Suprapubic skin (tissue), 4 donors: Measurements from ENCODE around the genes SYNDIG1L and EIF2B2.

GRCh38 chr14:73272197-73272751 is 35.0 kb downstream of the PAPLN start:
- PRO-cap, result no peak
- RAMPAGE, long total RNA, 4 experiments, result no peak in any of the 4 experiments

DNA sequence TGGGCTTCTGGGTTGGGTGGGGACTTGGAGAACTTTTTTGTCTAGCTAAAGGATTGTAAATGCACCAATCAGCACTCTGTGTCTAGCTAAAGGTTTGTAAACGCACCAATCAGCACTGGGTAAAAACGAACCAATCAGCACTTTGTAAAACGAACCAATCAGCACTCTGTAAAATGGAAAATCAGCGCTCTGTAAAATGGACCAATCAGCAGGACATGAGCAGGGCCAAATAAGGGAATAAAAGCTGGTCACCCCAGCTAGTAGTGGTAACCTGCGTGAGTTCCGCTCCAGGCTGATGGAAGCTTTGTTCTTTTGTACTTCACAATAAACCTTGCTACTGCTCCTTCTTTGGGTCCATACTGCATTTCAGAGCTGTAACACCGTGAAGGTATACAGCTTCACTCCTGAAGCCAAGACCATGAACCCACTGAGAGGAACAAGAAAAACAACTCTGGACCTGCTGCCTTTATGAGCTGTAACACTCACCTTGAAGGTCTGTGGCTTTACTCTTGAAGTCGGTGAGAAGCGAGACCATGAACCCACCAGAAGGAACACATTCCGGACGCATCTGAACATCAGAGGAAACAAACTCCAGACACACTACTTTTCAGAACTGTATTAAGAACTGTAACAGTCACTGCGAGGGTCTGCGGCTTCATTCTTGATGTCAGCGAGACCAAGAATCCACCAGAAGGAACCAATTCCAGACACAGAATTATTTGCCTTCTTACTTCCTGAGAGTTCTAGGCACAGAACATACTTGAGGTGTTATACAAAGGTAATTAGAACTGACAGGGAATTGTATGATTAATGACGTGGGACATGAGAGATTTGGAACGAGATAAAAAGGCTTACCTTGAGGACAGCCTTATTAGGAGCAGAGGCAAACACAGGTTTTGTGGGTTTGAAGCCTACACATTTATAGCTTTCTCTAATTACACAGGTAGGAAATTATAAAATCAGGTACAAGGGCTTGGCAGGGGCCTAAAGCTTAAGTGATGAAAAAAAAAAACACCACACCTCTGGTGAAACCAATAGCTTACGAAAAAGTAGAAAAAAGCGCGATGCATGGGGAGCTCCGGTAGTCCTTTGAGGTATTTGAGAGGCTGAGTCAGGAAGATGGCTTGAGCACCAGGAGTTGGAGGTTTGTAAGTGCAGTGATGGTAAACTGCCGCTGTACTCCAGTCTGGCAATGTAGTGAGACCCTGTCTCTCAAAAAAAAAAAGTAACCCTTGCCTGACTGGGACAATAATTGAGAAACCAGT is 1.2 kb upstream of the ACOT2 start:
- PRO-cap, result no peak
- RAMPAGE, long total RNA, 4 experiments, result start-site peak on the plus strand in 3 of 4 experiments, centred at positions 268 to 280 of the sequence, 22 to 83 reads per replicate

GRCh38 chr14:73725145-73725386 is 10.9 kb upstream of the PNMA1 start:
- PRO-cap, result no peak
- RAMPAGE, long total RNA, 4 experiments, result start-site peak on the minus strand in 1 of 4 experiments, at chr14:73725296-73725318 at its widest, 30 reads per replicate

GRCh38 chr14:73737880-73738295 is 22.2 kb downstream of the MIDEAS start:
- PRO-cap, result no peak
- RAMPAGE, long total RNA, 4 experiments, result no peak in any of the 4 experiments

GRCh38 chr14:73741298-73742463 is 18.4 kb downstream of the MIDEAS start:
- PRO-cap, result no peak
- RAMPAGE, long total RNA, 4 experiments, result no peak in any of the 4 experiments

- PRO-cap, result no peak
- RAMPAGE, long total RNA, 4 experiments, result no peak in any of the 4 experiments
These were observed 7.7 kb downstream of the MIDEAS start for GRCh38 chr14:73752203-73752980.

DNA sequence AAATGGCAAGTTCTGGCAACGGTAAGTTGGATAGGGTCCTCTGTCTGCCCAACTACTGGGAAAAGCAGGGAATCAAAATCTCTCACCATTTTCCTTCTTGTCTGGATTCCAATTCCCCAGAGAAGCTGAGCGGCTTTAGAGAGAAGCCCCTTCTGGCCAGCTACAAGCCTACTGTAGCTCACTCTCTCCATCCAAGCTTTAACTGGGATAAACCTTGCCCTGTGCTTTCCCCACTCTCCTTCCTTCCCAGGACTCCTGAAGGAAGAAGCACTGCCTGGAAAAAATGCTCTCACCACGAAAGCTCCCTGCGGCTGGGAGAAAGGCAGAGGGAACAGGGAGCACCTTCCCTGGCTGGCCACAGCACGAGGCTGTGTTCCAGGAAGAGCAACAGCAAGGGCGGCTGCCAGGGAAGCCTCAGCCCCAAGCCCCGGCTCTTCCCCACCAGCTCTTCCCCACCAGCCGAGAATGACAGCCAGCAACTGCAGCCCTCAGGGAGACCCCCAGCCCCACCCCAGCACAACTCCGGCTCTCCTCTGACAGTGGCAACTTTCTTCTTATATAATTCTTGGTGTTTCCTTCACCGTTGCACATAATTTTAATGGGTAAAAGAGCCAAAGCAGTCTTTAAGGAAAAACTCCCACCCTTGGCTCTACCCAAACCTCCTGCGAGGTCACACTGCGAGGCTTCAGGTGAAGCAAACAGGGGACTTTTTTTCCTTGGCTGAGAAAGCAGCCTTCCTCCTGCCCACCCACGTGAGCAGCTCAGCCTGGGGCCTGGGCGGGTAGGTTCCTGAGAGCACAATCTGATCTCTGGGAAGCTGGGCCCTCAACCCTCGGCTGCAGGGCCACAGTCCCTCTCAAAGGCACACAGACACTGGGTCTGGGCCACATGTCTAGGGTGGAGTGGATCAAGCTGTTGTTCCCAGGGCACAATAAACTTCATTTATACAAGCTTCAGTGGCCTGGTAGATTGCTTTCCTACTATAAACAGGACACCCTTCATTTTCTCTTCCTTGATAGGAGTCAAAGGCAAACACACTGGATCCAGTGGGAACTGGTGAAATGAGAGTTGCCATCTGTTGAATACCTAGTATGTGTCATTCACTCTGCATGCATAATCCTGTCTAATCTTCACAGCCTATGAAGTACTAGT is 4.9 kb downstream of the MIDEAS start:
- PRO-cap, result unidirectional peak, minus-strand start at position 257 of the sequence; bidirectional peak, plus-strand start at position 849 of the sequence, minus-strand start at position 700 of the sequence
- RAMPAGE, long total RNA, 4 experiments, result no peak in any of the 4 experiments

GRCh38 chr14:73783108-73783861 is 23.2 kb upstream of the MIDEAS start:
- PRO-cap, result no peak
- RAMPAGE, long total RNA, 4 experiments, result no peak in any of the 4 experiments

DNA sequence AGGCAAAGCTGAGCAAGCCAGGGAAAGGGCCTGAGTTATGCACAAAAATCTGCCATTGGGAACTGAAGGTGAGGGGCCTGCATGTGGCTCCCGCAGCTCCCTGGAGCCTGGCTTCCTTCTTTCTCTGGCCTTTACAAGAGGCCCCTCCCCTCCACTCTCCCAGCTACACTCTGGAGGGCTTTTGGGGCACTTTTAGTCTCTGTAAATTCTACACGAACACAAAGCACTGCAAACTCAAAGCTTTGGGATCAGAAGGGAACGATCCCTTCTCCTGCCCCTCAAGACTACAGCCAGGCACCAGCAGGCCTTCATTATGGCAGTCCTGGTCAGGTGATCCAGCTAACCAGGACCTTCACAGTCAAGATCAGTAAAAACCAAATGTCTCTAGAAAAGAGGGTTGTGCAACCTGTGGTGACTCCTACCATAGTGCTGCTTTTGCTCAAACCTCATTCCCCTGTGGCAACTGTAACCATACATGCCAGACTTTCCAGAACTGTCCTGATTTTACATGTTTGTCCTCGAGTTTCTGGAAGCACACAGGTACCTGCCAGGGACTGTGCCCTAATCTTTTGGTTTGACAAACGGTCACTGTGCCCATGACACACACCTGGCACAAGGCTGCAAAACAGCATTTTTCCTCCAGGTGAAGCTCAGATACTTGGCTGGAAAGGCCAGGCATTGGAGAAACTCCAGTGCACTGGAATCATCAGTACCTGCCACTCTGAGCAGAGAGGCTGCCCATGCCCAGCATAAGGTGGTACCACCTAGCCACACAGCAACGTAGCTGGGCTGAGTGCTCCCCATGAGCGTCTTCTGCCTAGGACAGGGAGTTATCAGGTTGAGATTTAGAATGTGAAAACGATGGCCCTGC is 24.5 kb upstream of the MIDEAS start:
- PRO-cap, result no peak
- RAMPAGE, long total RNA, 4 experiments, result no peak in any of the 4 experiments

DNA sequence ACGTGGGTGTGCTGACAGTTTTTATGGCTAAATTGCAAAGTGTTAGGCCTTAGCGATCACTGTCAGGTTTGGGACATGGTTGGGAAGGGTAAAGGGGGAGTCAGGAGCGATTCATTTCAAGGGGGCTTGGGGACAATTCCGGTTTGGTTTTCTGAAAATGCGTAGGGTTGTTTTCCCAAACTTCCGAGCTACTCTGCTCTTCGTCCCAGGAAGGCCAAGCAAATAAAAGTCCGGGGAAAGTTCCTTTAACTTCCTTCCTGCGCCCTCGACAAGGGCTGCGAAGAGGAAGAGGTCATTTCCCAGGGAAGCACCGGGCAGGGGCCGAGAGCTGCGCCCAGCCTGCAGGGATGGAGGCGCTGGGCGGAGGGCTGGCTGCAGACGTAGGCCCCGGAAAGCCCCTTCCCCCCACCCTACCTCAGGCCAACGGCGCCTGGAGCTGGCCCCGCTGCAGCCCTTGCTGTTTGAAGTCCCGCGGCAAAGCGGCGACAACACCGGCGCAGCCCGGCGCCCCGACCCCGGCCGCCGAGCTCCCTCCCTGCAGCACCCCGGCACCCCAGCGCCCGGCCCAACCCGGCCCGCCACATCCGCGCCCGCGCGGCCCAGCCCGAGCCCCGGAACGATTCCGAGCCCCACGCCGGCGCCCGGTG is 26.4 kb upstream of the MIDEAS start:
- PRO-cap, result no peak
- RAMPAGE, long total RNA, 4 experiments, result no peak in any of the 4 experiments

DNA sequence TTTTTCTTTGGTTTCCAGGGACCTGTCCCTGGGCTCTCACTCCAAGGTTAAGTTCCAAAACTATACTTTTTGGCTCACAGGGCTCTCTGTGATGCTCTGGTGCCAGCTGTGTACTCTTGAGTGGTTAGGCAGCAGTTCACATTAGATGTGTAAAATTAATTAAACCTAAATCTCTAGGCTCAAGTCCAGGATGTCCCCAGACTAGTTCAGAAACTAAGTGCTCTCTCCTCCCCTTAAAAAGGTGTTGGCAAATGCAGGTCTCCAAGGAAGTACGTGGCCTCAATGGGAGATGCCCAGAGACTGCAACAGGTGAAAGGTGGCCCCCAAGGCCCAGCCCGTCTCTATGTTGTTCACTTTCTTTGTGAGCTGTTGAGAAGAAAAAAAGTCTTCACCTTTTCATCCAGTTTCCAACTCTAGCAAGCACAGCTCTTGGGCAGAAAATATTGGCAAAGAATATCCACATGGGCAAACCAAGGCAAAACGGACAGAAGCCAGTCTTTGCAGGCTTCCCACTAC is 16.6 kb downstream of the COQ6 start:
- PRO-cap, result no peak
- RAMPAGE, long total RNA, 4 experiments, result no peak in any of the 4 experiments

- PRO-cap, result no peak
- RAMPAGE, long total RNA, 4 experiments, result no peak in any of the 4 experiments
These were observed at the start of gene SYNDIG1L for GRCh38 chr14:74425930-74426368. Gene SYNDIG1L, minus strand, starts transcription at chr14:74426210.

DNA sequence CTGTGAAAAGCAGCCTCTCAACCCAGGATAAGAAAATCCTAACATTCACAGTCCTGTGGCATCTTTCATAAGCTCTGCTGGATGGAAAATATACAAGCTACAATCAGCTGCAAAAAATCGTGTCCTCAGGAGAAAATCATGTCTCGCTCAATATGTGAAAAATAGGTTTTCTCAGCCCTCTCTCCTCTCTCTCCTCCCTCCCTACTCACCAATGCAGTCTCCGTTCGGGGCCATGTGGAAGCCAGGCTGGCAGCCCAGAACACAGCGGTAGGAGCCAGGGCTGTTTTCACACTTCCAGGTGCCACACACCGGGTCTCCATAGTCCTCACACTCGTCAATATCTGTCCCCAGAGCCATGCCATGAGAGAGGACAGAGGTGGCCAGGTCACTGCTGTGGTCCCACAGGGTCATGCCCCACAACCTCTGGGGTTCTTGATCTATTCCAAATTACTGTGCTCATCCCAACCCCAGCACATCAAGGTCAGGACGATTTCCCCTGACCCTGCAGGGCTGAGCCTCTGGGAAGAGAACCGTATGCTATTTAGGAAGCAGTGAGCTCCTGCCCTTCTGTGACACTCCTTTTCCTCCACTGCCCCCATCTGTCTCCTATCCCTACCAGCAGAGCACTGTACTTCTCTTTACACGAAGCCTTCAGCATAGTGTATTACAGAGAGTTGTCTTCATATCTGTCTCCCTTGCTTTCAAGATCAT is 13.6 kb downstream of the ISCA2 start:
- PRO-cap, result no peak
- RAMPAGE, long total RNA, 4 experiments, result no peak in any of the 4 experiments

GRCh38 chr14:74618453-74618768 is 6.4 kb upstream of the LTBP2 start:
- PRO-cap, result no peak
- RAMPAGE, long total RNA, 4 experiments, result no peak in any of the 4 experiments

DNA sequence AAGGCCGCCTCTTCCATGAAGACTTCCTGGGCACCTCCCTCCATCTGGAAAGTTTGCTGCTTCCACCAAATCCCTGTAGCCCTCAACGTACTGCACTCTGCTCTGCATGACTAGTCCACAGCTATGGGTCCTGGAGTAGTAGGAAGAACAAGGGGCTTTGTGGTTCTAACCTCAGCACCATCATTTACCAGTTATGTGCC is 8.4 kb upstream of the LTBP2 start:
- PRO-cap, result no peak
- RAMPAGE, long total RNA, 4 experiments, result no peak in any of the 4 experiments

- PRO-cap, result no peak
- RAMPAGE, long total RNA, 4 experiments, result no peak in any of the 4 experiments
These were observed 34.5 kb downstream of the YLPM1 start for GRCh38 chr14:74797413-74798170.

DNA sequence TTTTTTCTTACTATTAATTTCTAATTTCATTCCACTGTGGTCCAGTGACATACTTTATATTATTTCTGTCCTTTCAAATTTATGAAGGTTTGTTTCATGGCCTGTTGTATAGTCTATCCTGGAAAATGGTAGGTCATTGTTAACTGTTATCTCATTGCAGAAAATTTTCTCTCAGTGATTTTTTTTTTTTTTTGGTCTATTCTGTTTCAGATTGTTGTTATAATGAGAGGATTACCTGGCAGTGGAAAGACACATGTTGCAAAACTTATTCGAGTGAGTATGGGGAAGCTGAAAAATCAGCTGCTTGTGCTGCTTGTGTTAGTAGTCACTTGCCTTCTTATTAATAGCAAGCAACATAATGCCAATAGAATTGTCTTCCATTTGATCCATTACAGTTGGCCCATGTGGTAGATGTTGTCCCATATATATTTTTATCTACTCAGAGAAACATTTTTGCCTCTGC is 52.9 kb downstream of the YLPM1 start:
- PRO-cap, result no peak
- RAMPAGE, long total RNA, 4 experiments, result no peak in any of the 4 experiments

GRCh38 chr14:74838177-74838550 is 37.8 kb downstream of the PROX2 start:
- PRO-cap, result no peak
- RAMPAGE, long total RNA, 4 experiments, result no peak in any of the 4 experiments

DNA sequence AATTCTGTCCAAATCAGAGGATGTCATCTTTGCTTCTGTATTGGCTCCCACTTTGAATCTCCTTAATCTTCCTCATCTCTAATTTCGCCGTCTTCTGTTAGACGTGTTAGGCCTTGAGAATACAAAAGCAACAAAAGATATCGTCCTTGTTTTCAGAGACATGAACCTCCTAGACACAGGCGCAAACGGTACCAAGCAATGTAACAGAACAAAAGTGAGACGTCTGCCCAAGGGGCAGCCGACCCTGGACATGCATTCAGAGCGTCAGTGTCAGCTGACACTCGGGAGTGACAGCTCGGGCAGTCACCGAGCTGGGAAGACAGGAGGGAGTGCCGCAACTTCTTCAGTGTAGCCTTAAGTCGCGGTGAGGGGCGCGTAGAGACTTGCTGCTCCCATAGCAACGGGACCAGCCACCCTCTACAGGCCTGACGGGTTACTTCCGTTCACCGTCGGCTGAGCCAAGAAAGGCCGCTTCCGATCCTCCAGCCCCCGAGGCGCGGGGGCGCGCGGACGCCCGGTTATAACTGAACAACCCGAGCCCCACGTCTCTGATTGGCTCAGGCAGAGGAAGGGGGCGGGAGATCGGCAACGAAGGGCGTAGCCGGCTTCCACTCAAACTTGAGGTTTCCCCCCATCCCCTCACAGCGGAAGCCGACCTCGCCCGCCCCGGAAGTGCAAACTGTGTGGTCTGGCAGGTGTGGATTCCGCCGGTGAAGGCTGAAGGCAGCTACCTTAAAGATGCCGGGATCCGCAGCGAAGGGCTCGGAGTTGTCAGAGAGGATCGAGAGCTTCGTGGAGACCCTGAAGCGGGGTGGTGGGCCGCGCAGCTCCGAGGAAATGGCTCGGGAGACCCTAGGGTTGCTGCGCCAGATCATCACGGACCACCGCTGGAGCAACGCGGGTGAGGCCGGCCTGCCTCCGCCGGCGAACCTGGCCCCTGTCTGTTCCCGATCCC is at the start of gene EIF2B2:
Gene EIF2B2 (plus strand): TSS at position 669 of the 955 bp plus-strand sequence.
- PRO-cap, result bidirectional peak, plus-strand start at position 442 of the sequence, minus-strand start at position 331 of the sequence; bidirectional peak, plus-strand start at position 682 of the sequence, minus-strand start at position 491 of the sequence
- RAMPAGE, long total RNA, 4 experiments, result start-site peak on the plus strand in 4 of 4 experiments, centred at positions 680 to 701 of the sequence, 43 to 183 reads per replicate

DNA sequence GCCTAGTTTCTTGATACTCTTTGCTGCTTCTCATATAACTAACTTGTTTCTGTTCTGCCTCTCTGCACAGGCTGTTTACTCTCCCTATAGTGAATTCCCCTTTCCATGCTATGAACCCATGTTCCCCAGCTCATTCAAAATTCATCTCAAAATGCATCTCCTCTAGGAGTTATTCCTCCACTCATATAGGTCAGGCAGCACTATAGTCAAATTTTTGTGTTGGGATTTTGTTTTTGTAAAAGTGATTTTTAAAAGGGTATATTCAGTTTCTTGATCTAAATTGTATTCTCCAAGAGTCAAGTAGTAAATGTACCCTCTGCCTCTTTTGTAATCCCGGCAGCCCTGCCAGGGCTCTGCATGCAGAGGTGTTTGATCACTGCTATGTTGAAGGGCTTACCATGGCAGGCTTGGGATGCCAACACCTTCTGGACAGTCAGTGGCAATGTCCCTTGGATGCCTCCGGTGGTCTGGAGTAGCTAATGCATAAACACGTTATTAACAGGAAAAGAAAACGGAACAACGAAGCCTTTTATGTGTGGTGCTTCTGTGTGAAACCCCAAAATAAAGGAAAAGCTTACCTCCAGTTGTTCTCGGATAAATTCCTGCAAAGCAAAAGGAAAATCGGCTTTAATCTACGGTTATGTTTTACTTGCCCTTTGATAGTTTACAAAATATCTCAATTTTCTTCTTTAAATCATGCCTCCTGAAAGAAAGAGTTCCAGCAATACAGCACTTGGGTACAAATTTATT is 19.9 kb downstream of the EIF2B2 start:
- PRO-cap, result no peak
- RAMPAGE, long total RNA, 4 experiments, result no peak in any of the 4 experiments